Hair follicle dermal papilla cell (primary cell): ENCODE measurements around a stretch of chr10.

DNA sequence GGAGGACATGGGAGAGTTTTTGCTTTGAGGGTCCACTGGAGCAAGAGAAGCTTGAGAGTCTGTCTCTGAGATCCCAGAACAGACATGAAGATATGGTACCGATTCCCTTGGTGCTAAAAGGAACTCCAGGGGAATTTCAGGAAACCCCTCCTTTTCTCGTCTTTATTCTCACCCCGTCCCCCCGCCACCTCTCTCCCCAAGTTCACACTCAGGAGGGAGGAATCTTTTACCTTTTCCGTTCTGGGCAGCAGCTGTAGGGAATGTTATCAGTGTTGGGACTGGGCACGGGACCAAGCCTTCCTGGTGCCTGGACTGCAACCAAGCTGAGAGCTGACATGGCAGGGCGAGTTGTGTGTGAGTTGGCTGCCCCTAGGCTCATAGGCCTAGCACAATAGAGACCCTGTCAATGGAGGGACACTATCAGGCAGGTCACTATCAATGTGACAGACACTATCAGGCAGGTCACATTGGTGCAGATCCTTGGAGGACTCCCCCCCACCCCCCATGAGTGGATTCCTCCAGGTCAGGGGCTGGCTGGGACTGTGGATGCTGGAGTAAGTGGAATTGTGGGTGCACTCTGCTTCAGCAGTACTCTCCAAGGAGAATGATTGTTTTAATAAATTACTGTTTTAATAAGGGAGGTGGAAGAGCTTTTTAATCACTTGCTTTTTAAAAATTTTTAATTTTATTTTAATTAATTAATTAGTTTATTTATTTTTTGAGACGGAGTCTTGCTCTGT is 121.5 kb downstream of the TCF7L2 start:
- CAGE, long polyA plus RNA: no peak

DNA sequence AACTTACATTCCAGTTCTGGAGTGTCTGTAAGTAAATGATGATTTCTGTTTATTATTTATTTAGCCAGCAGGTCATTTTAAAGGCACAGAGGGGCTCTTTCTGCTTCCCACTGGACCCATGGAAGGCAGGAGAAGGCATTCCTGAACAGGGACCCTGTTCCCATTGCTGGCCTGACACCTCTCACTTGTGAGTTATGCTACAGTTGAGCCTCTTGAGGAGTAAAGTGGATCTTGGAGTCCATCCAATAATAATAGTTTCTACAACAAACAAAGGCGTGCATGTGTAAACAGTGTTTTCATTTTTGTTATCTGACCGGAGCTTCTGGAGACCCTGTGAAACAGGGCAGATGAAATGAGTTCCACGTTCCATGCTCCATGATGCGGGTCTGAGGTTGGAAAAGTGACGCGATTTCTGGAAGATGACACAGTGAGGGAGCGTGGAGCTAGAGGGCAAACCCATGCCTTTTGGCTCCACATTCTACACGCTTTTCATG is 127.3 kb upstream of the HABP2 start:
- CAGE, long polyA plus RNA: no peak

DNA sequence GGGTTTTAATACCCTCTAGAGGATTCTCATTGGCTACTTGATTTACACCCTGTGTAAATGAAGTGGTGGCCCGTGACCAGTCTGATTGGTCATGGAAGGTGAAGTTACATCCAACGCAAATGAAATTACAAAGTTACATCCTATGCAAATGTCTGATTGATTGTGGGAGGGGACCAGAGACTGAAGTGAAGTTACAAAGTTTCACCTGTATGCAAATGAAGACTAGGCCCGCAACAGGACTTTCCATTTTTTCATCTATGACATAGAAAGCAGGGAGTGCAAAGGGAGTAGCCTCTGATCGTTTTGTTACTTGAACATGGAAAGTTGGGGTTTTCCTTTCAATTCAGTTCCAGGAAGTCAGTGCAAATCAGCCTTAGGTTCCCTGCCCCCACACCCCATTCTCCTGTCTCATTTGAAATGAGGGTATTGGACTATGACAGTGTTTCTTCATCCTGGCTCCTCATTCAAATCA is 97.0 kb upstream of the HABP2 start:
- CAGE, long polyA plus RNA: no peak

GRCh38 chr10:113681848-113682418 is 2.2 kb downstream of the CASP7 start:
- CAGE, long polyA plus RNA: no peak

GRCh38 chr10:113746409-113747120 is 4.9 kb upstream of the PLEKHS1 start:
- CAGE, long polyA plus RNA: no peak

GRCh38 chr10:113858245-113858987 is 4.0 kb downstream of the NHLRC2 start:
- CAGE, long polyA plus RNA: no peak

DNA sequence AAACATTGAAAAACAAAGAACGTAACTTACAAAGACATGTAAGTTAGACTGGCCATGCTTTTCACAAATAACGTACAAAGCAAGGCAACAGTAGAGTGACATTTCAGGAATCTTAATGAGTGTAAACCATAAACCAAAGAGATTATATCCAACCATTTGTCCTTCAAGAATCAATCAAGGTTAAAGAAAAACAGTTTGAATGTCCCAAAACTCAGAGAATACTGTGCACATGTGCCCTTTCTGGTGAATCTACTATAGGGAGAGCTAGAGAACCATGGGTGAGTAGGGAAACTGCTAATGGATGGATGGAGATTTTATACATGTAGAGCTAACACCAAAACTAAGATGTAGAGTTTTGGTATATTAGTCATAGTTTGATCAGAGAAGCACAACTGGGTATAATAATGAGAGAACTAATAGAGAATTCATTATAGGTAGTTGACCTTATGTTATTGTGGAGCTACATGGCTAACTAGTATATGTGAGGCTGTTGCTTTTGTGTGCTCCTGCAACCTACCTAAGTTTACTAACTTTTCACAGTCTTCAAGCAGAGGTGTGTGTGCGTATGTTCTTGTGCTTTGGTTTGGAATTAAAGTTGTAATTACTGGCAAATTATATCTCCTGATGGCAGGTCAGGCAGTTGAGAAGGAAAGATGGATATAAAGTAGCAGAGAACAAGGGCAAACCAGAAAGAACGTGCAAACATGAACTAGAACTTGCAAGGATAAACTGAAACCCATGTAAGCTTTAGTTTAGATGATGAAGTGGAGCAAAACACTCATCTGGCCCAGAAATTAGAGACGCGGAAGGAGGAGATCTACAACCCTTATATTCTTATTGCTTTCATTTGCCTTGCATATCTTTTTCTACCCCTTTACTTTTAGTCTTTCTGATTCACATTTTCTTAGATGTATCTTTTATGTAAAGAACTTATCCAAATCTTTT is 18.8 kb downstream of the NHLRC2 start:
- CAGE, long polyA plus RNA: no peak

GRCh38 chr10:113927615-113928013 is 73.2 kb downstream of the NHLRC2 start:
- CAGE, long polyA plus RNA: no peak

DNA sequence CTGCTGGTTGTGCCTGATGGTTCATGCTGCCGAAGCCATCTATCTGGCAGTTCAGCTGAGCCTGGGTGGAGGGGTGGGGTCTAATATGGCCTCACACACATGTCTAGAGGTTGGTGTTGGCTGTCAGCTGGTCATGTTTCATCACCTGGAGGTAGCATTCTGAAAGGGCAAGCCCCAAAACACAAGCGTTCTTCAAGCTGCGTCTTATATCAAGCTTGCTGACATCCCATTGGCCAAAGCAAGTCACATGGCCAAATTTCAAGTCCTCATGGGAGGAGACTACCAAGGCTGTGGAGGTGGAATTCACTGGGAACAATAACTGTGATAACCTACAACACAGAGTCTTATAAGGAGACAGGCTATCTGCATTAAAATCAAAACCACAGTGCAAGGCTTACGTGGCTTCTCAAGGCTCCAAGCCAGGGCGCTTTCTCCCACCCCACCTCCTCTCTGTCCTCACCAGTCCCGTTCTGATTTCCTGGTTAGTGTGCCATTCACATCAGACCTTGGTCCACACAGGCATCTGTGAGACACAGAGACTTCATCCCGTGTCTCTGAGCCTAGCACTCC is 39.3 kb downstream of the ADRB1 start:
- CAGE, long polyA plus RNA: no peak

DNA sequence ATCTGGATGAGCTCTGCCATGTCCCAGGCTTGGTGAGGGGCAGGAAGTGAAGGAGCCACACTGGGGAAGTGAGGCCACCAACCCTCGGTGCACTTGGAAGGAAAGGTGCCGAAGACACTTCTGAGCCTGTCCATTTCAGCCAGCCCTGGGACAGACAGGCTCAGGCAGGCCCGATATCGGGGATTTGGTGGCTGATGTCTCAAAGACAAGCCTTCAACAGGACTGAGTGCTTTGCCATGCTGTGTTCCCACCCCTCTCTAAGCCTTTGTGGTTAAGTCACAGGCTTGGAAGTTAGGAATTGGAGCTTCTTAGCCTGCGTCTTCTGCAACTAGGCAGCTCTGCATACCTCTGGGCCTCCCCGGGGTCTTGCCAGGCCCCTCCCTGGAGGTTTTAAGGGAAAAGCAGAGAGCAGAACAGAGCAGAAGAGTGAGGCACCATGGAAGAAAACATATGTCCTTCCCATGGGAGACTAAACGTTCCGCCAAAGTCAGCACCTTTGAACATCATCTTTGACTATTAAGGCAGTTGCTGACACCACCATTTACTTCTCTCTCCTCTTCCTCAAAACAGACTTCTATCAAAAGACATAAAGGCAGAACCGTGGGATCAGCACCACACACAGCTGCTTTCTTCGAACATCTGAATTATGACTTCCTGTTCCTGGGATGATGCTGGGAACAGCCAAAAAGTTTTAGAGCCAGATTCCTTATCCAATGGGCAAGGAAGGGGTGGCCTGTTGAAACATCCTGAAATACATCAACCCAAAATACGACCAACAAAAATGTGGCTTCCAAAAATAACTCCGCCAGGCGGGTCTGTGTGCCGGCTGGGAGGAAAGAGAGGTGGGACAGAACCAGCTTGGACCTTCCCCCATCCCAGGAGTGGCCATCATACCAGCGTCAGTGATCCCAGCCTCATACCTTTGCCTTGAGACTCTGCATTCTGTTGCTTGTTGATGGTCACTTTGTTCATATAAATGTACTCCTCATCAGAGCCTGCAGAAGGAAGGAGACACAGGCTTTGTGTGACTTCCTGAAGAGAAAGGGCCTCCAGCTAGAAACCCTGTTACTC is 71.7 kb downstream of the AFAP1L2 start:
- CAGE, long polyA plus RNA: no peak

DNA sequence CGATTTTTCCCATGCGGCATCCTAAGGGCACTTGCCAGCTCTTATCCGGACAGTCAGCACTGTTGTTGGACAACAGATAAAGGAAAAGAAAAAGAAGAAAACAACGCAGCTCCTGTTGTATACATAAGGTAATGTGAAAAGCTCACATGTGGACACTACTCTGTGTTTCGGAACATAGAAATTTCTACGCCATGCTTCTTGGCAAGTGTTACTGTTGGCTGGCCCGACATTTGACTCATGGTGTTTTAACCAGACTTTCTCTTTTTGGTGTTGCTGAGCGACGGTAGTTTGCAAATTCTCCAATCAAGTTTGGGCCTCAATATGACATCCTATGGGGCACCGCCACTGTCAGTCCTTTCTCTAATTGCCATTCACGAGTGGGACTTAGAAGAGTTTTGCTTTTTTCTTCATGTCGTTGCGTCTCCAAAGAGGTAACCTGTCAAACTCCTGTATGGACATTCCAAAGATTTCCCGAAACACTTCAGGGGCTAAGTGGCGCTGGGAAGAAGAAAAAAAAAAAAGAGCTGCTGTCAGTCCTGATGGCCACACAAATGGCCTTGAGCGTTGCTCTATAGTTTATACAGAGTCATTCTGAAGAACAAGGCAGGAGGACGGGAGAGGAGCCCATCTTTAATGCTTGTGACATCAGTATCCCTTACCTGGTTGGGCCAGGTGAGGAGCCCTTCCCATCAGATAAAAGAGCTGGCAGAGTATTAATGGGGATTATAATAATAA is 31.7 kb upstream of the AFAP1L2 start:
- CAGE, long polyA plus RNA: no peak

GRCh38 chr10:114437801-114438169 is 33.5 kb upstream of the AFAP1L2 start:
- CAGE, long polyA plus RNA: no peak

GRCh38 chr10:114491345-114491814 is 87.1 kb upstream of the AFAP1L2 start:
- CAGE, long polyA plus RNA: no peak

DNA sequence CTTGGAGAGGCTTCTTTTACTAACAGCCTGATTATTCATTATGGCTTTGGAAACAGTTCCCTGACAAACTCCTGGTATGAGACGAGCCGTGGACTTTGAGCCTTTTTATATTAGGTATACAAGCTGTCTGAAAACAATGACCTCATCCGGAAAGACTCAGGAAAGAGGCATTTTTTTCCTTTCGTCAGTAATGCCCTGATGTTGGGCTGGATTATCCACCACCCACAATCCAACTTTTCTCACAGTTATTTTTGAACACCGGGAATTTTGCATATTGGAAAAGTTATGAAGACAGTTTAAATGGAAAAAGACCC is 26.8 kb upstream of the ABLIM1 start:
- CAGE, long polyA plus RNA: no peak

- CAGE, long polyA plus RNA: no peak
Measured at GRCh38 chr10:114801157-114802012, 20.2 kb upstream of the FHIP2A start.

- CAGE, long polyA plus RNA: no peak
Measured at GRCh38 chr10:114830589-114831419, 9.2 kb downstream of the FHIP2A start.

DNA sequence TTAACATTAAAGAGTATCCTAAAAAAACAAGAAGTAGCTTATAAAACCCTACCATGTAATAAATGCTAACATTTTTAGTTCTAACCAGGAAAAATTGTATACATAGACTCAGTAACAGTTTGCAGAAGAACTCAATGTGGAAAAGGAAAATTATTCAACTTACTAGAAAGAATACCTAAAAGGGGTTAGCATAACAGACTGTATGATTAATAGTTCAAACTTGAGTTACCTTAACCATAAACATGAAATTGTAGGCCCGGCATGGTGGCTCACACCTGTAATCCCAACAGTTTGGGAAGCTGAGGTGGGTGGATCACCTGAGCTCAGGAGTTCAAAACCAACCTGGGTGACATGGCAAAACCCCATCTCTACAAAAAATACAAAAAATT is 34.8 kb upstream of the TRUB1 start:
- CAGE, long polyA plus RNA: no peak

DNA sequence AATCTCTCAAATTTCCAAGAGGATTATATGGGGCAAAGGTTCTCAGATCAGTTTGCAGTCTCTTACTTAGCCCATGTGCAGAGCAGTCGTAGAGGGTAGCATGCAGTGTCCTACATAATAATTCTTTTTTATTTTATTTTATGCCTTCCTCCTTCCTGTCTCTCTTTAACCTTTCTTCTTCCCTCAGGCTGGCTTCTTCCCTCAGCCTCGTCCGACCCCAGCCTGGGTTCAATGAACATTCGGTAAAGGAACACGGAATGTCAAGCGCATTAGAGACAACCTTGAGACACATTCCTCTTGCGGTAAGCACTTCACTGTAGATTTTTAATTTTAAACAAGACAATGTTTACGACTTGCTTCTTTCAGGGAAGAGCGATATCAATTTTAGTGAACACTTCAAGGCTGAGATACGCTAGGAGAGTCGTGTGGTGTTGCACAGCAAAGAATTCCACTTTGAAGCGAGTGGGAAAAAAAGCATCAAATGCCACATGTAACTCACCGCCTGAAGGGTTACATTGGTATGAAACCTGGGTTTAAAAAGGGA is 69.0 kb upstream of the ATRNL1 start:
- CAGE, long polyA plus RNA: no peak

DNA sequence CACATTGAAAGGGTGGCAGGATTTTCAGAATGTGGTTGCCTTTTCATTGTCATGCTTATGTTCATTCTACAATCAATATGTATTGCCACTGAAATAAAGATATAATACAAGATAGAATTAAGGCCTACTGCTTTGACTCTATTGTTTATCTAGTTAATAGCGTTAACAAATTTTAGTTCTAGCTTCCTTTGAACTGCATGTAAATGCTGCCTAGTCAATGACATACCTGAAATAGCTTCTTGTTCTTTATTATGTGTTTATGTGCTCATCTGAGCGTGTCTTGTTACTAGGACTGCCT is 465.4 kb downstream of the GFRA1 start:
- CAGE, long polyA plus RNA: no peak

GRCh38 chr10:115828917-115829322 is 444.1 kb downstream of the GFRA1 start:
- CAGE, long polyA plus RNA: no peak